ReNcell CX (cell line): Measurements from ENCODE around the gene SAMD10.

DNA sequence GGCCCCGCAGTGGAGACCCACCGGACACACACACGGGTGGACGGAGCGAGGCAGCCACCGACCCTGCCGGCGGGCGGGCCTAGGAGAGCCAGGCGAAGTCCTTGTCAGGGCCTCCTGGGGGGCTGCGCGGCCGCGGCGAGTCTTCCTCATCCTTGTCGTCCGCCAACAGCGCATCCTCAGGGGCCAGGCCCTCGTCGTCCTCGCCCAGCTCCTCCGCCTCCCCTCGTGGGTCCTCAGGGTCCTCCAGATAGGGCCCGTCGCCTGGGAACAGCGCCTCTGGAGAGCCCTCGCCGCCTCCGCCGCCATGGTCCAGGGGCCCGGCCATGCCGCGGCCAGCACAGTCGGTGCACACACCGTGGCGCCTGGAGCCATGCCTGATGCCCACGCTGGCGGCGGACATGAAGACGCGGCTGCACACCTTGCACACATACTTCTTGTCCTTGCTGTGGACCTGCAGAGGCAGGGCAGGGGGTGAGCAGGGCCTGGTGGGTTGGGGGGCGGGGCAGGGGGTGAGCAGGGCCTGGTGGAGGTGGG is 7.3 kb downstream of the SLC2A4RG start:
- PRO-cap = no peak

GRCh38 chr20:63834670-63835630 is 3.9 kb upstream of the ZBTB46 start:
- PRO-cap = no peak

DNA sequence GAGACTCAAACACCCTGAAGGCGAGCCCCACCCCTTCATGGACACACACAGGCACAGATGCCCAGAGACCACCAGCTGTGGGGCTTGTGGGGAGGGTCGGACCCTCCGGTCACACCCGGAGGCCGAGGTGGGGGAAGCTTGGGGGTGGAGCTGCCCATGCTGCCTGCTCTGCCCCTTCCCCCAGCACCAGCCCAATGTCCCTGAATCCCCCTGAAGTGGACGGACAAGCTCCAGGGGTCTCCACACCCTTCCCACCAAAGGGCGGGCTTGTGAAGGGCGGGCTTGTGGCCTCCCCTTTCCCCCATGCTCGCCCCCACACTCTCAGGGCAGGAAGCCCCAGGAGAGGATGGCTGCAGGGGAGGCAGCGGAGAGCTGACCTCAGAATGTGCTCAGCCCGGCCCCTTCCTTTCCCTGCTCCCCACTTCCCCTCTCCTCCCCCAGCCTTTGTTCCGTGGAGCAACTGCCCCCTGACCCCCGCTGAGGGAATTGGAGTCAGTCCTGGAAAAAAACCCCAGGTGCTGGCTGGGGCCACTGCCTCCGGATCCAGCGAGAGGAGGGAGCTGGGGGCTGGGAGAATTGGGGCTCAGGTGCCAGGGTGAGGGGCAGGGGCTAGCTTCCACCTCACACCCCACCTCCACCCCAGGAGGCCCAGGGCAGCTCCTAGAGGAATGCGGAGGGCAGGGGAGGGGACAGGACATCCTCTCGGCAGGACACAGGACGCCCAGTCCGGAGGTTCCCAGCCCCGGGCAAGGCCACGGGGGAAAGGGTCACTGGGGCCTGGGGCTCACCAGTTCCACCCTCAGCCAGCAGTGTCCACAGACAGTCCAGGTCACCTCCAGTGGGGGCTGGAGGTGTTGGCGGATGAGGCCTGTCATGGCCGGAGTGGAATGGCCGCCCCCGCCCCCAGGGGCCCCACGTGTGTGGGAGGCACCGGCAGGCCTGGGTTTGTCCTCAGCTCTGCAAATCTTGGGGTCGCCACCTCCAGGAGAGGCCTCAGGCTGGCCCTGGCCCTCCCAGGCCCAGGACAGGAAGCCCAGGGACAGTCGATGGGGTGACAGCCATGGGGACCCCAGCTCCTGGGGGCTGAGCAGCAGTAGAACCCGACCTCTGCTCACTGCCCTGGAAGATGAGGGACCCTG is 13.5 kb upstream of the ABHD16B start:
- PRO-cap = bidirectional peak, plus-strand start at position 501 of the sequence, minus-strand start at position 342 of the sequence

DNA sequence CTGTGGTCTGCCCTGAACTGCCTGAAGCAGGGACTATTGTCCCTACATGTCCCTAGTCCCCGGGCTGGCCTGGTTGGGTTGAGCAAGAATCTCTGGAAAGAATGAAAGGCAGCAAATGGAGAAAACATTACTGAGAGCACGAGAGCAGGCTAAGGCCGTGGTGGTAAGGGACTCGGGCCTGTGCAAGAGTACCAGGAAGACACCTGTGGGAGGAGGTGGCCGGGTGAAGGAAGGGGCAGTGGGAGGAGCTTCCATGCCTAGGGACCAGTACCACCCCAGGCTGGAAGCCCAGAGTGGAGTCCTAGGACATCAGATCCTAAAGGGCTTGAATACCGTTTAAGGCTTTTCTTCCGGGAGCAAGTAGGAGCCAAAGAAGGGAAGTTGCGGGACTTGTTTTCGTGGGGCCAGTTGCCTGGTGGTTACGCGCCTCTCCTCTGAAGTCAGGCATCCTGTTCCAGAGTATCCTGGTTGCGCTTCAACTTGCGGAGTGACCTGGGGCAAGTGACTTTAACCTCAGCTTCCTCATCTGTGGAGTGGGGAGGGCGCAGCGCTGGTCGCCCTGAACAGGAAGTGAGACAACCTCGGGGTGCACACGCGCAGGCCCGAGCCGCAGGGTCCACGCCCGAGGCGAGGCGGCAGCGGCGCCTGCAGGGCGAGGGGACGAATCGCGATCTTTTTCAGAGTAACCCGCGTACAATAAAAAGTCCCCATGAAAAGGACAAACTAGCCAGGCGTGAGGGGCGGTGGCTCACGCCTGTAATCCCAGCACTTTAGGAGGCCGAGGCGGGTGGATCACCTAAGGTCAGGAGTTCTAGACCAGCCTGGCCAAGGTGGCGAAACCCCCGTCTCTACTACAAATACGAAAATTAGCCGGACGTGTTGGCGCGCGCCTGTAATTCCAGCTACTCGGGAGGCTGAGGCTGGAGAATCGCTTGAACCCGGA is 1.1 kb upstream of the TPD52L2 start:
- PRO-cap = no peak

DNA sequence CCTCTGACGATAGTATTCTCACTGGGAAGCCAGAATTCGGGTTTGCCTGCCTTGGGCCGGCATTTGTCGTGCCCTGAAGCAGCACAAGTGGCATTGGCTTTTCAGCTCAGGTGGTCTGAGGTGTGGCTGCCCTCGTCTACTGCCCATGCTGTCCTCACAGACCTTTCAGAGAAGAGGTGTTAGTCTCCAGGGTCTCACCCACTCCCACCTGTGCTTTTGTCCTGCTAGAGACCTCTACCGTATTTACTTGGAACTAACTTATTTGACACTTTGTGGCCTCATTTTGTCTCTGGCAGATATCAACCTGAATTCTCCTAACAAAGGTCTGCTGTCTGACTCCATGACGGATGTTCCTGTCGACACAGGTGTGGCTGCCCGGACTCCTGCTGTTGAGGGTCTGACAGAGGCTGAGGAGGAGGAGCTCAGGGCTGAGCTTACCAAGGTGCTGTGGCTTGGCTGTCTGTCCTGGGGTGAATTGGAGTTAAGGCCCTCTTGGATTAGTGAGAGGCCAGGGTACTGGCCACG is 4.0 kb downstream of the TPD52L2 start:
- PRO-cap = no peak

GRCh38 chr20:63884518-63884905 is 10.4 kb upstream of the DNAJC5 start:
- PRO-cap = no peak

- PRO-cap = no peak
Observed at GRCh38 chr20:63915361-63915954, 20.5 kb downstream of the DNAJC5 start.

DNA sequence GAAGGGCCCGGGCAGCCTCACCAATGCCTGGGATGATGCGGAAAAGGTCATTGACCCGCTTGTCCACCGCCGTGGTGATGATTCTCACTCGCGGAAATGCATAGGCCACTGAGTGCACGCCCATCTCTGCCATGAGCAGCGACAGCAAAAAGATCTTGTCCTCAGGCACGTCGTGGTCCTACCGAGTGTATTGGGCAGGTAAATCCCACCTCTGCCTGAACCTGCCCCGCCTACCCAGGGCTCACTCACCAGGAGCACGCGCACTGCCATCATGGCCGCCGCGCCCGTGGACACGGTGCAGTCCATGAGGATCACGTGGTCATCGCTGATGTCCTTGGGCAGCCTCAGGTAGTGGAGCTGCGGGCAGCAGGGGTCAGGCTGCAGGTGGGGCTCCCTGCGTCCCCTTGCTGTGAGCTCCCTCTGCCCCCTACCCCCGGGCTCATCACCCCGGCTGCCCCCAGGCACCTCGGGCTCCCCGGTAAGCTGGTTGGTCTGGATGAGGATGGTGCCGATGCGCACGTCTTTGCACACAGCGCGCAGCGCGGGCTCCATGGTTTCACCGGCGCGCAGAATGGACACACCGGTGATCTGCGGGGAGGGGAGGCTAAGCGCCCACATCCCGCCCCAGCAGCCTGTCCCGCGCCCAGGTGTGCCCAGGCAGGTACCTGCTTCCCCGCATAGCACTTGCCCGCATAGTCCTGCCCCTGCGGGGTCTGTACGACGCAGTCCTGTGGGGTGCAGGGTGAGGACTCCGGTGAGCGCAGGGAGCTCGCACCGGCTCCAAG is 15.9 kb downstream of the UCKL1 start:
- PRO-cap = no peak

- PRO-cap = no peak
Observed at GRCh38 chr20:63940914-63941619, 15.1 kb downstream of the UCKL1 start.

GRCh38 chr20:63979360-63979798 is at the start of gene SAMD10:
TSS of gene SAMD10 (minus strand) at chr20:63979642.
- PRO-cap = bidirectional peak, plus-strand start at chr20:63979677, minus-strand start at chr20:63979636

GRCh38 chr20:64024182-64024734 is 11.7 kb upstream of the C20orf204 start:
- PRO-cap = no peak

DNA sequence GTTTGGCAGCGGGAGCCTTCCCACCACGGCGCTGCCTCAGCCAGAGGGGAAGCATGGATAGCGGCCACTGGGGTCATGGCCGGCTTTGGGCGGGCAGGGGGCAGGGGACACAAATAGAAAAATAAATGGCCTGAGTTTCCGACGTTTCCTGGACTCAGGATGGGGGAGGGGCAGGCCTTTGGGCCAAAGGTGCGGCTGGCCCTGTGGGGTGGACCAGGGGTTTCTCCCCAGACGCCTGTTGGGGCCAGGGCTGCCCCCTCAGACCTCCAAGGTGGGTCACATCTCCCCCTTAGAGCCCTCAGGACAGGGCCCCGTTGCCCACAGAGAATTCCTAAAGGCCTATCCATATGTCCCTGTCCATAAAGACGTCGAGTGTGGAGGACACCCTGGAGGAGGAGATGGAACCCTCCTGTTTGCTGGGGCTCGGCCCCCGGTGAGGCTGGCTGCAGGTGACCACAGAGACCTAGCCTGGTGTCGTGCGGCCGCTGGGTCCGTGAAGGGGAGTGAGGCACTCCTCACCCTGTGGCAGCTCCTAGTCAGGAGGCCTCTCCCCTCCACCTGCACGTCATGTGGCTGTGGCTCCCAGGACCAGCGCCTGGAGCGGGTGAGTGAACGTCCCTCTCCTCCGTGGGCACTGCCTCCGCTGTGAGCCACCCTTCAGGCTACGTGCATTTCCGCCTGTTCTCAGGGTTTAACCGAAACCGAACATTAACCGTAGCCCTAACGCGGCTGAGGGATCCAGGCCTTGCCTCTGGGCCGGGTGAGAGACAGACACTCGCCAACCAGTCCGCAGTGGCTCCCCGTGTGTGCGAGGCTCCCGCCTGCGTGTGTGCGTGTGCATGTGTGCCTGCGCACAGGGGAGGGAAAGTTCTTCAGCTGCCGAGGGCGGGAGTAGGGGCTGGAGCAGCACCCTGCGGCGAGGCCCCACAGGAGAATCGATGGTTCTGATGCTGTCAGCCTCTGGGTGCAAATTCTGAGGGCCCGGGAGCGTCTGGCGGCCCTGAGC is 6.1 kb upstream of the TCEA2 start:
- PRO-cap = no peak

DNA sequence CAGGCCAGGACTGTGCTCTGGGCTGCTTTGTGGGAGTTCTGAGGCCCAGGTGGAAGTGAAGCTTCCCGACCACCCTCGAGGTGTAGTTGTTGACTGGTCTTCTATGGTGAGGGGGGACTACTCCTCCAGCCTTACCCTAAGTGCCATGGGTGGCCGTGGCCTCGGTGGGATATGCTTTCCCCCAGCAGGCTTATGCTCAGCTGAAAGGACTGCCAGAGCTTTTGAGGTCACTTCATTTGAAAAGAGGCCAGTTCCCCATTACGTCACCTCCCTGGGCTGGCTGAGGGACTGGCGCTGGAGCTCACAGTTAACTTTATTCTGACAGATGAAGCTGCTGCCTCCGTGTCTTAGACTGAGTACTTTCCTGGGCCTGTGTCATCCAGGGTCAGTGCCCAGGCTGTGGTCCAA is 42.9 kb upstream of the PCMTD2 start:
- PRO-cap = no peak

- PRO-cap = no peak
Observed at GRCh38 chr20:64213798-64214156, 41.8 kb upstream of the PCMTD2 start.

DNA sequence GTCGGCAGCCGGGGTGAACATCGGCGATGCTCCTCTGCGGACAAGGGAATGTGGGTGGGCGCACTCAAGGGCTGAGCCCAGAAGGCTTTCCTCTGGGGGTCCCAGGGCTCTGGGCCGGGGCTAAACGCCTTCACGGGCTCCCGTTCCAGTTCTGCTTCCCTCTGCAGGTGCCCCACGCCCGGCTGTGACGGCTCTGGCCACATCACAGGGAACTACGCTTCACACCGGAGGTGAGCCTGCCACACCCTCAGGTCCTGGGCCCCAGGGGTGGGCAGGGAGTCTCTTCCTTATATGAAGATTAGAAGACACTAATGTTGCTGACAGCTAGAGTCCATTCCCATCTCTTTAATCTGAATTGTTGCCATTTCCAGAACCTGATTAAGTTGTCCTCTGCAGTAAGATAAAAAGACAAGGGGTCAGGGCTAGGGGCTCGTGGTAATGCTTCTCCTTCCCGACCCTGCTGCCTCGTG is 28.3 kb upstream of the PCMTD2 start:
- PRO-cap = no peak